Anterior vena cava (tissue), 1 donor: ENCODE measurements around the genes FEM1C and AP3S1.

DNA sequence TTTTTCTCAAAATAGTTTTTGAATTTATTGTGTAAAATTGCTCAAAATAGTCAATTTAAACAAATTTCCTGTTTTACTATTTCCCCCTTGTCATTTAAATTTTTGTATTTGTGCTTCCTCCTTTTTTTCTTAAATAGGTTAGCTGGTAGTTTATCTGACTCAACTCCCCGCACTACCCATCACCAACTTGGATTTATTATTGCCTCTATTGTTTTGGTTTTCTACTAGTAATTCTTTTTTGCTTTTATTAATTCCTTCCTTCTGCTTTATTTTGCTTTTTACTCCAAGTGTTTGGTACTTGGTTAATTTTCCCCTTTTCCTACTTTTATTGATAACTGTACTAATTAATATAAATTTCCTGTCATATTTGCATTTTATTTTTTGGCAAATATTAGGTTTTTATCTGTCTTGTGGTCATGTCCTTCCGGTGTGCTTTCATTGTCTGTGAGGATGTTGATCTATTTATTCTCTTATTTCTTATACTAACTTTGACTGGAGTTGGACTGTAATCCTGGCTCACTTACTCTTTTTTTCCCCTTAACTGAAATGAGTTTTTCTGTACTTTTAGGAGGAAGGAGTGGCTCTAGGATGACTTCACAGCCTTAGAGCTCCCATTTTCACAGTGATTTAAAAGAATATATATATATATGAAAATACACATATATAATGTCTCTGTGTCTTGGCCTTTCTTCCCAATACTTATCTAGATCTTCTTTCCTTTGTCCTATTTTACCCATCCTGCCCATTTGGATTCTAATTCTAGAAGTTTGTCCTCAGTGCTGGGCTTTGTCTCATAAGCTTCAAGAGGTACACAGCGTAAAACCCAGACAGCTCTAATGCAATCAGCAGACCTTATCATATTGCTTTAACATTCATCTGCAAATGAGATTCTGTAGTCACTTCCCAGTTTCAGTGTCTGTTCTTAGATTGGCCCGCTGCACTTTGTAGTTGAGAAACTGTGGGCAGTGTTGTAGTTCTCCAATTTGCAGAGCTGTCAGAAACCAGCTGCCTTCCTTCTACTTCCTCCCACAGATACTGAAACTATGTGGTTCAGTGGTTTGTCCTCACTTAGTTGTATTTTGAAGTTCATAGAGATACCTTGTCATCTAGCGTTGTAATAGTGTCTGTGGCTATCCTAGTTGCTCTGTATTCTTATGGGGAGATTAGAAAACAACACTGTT is 39.2 kb upstream of the TRIM36 start:
- PRO-cap = no peak

GRCh38 chr5:115417077-115417448 is 120.6 kb upstream of the CCDC112 start:
- PRO-cap = unidirectional peak, plus-strand start at chr5:115417243

- PRO-cap = no peak
Observed at GRCh38 chr5:115461427-115461836, 83.1 kb downstream of the FEM1C start.

- PRO-cap = bidirectional peak, plus-strand start at chr5:115545014, minus-strand start at chr5:115544664
Observed at GRCh38 chr5:115544610-115544939, at the start of gene FEM1C. Gene FEM1C (minus strand): TSS chr5:115544775.

GRCh38 chr5:115613616-115614478 is 11.6 kb upstream of the TICAM2 start:
- PRO-cap = no peak

- PRO-cap = no peak
Observed at GRCh38 chr5:115615517-115616280, 10.1 kb downstream of the TMED7 start.

- PRO-cap = no peak
Observed at GRCh38 chr5:115796569-115796994, 19.9 kb downstream of the CDO1 start.

DNA sequence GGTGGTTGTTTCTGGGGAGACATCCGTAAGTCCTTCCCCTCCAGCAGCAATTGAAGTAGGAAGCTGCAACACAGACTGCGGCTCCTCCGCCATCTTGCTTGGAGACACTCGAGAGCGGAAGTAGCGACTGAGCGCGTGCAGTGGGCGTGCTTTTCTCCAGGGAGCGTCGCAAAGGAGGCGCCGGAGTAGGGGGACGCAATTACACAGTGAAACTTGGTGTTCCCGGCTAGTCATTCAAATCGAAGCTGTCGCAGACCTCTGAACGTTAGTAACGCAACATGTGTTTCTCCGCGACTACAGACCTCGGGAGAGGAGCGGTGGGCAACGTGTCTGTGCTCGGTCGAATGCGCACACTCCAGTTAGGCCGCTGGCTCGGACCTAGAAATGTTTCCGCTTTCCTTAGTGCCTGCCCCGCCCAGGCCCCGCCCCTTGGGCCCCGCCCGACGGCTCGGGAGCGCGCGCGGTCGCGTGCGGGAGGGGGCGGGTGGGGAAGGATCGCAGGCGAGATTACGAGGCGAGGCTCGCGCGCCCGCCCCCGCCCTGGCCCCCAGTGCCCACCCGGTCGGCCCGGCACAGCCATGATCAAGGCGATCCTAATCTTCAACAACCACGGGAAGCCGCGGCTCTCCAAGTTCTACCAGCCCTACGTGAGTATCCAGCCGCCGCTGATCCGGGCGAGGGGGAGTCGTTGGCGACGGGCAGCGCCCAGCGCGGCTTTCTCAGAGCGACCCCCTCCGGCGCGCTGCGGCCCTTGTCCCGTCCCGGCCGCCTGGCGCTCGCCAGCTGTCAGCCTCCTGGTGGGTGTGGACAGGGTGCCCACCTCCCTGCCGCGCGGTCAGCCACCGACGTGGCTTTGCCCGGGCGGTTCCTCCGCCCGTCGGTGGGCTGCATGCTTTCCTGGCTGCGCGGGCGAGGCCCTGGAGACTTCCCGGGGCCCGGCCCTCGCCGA is at the start of gene AP3S1:
TSS of gene AP3S1 (plus strand) at position 476 of the 949 bp plus-strand sequence.
- PRO-cap = bidirectional peak, plus-strand start at position 171 of the sequence, minus-strand start at position 96 of the sequence; bidirectional peak, plus-strand start at position 476 of the sequence, minus-strand start at position 355 of the sequence

GRCh38 chr5:116038746-116039132 is 6.5 kb downstream of the ARL14EPL start:
- PRO-cap = no peak

DNA sequence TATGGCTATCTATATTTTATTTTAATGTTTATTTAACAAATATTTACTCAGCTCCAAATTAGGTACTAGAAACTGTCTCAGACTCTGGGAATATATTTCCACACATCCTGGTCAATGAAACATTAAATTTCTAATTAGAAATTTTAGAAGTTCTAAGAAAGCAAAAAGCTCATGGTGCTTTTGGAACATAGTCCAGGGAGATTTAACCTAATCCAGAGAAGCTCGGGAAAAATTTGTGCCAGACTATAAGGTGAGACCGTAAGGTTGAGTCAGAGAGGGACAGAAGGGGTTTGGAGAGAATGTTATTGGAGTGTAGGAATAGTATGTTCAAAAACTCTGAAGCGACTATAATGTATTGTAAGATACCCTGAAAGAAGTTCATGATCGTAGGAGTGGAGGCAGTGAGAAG is 138.6 kb downstream of the COMMD10 start:
- PRO-cap = no peak

- PRO-cap = no peak
Observed at GRCh38 chr5:116239587-116240417, 155.0 kb downstream of the COMMD10 start.

DNA sequence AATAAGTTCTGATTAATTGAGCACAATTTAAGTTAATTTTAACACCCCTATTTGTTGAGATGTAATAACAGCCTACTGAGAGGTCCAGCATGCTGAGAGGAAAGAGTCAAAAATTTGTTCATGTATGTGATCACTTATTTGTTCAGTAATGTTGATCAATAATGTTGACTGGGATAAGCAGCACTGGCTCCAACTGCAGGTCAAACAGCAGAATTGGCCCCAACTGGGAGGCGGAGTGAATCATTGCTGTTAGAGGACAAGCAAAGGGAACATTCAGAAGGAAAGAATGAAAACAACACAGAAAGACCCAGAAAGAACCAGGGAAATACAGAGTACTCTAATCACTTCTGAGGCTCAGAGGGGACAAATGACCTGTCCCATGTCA is 221.1 kb downstream of the COMMD10 start:
- PRO-cap = no peak

DNA sequence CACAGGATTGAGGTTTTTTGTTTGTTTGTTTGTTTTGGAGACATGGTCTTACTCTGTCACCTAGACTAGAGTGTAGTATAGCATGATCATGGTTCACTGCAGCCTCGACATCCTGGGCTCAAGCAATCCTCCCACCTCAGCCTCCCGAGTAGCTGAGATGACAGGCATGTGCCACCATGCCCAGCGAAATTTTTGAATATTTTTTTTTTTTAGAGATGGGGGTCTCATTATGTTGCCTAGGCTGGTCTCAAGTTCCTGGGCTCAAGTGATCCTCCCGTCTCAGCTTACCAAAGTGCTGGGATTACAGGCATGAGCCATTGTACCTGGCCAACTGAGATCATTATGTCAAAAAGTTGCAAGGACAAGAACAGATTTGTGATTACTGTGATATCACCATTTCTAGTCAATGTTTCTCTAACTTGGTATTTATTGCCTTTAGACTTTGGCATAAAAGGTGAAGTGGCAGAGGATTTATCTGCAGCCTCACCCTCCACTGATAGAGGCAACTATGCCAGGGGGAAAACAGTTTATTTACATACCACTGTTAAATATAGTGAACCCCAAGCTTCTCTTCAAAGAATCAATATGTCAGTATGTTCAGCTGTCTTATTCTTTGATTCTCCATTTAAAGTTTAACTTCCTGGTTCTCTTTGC is 30.2 kb downstream of the SEMA6A start:
- PRO-cap = no peak

DNA sequence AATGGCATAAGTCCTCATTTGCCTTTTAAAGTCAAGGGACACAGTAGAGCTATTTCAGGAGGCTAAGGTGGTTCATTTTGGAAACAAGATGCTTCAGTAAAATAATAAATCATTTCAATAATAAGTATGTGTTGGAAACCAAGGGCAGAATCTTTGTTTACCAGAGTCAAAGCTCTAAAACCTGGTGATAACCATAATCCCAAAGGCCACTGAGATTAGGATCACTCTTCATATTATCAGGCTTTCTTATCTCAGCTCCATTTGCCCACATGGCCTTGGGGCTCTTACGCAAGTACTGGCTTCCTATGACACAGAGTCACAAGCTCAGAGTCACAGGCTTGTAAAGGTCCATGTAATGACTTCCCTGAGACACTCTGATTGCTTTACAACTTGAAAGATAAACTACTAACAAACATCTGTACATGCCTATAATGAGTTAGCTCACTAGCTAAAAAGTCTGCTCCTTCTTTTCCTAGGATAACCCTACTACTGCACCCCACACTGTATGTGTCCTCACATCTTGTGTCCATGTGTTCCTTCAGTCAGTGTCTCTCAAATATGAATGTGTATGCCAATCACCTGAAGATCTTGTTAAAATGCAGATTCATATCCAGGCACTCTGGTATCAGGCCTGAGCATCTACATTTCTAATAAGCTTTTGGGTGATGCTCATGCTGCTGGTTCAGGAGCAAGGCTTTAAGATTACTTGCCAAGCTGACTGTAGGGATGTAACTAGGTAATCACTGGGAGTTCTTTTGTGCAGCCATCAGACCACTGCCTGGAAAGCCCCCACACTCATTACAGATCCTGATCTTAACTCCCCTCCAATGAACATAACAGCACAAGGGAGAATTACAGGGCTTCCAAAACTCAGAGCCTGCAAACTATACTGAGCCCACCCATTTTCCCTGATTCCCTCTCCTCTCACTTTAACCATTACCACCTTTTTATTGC is 28.4 kb downstream of the SEMA6A start:
- PRO-cap = no peak

DNA sequence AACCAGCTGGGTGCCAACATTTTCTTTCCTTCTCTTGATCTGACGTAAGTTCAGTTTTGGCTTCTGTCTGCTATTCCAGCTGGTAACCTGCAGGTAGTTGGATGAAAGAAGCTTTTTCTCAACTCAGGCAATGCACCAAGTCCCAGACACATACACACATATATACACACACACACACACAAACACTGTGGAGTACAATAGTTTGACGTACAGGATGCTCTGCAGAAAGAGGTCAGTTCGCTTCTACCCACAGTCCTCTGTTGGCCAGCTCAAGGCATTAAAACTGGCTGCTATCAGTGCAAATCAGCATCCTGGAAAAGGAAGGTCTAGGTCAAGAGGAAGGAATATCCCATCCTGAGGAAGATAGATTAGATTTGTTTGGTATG is 214.3 kb upstream of the SEMA6A start:
- PRO-cap = no peak

DNA sequence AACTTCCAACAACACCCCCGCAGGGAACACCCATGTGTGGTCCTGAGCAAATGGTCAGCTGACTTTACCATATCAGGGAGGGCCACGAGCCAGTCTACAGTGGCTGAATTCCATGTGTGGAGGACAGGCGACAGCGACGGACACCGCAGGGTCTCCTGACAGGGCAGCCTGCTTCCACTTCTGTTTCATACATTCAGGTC is 415.6 kb downstream of the DTWD2 start:
- PRO-cap = no peak

DNA sequence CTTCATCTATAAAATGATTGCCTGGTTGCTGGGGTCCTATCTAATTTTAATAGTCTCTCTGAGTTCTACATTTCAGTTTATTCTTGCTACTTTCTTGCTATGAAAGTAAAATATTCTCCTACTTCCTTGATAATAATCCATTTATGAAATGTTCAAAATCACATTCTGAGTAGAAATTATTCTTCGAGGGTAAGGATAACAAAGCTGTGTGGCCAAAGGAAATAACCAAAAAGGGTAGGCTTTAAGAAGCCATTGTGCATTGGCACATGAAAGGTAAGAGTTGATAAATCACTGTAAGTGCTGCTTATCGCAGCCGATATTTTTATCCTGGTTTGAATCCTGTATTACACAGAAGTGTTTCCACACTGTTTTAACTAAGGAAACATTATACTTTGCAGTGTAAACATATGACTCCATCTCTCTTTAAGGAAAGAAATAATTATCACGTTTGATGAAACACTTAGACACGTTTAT is 85.9 kb upstream of the TNFAIP8 start:
- PRO-cap = no peak

GRCh38 chr5:119336206-119336621 is 19.6 kb upstream of the TNFAIP8 start:
- PRO-cap = no peak

DNA sequence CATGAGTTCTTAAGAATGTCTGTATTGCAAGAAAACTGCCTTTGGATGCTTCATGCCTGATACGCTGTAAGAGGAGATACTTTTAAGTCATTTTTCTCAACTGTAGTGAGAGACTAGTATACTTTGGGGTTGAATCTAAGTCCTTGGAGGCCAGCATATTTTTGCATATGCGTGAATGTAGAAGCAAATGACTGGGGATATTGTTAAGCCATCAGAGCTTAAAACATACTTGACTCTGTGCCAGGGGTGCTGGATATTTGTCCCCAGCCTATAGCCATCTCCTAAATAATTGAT is 2.3 kb downstream of the TNFAIP8 start:
- PRO-cap = no peak

GRCh38 chr5:119360977-119361662 is 5.3 kb downstream of the TNFAIP8 start:
- PRO-cap = no peak